Natural killer cell (primary cell): ENCODE results near the gene LRPPRC.

GRCh38 chr2:43300515-43301702 is 74.5 kb upstream of the ZFP36L2 start:
- PRO-cap, result no peak

- PRO-cap, result no peak
Measured at GRCh38 chr2:43302136-43302620, 75.8 kb upstream of the ZFP36L2 start.

- PRO-cap, result no peak
Measured at GRCh38 chr2:43370550-43371122, 144.2 kb upstream of the ZFP36L2 start.

DNA sequence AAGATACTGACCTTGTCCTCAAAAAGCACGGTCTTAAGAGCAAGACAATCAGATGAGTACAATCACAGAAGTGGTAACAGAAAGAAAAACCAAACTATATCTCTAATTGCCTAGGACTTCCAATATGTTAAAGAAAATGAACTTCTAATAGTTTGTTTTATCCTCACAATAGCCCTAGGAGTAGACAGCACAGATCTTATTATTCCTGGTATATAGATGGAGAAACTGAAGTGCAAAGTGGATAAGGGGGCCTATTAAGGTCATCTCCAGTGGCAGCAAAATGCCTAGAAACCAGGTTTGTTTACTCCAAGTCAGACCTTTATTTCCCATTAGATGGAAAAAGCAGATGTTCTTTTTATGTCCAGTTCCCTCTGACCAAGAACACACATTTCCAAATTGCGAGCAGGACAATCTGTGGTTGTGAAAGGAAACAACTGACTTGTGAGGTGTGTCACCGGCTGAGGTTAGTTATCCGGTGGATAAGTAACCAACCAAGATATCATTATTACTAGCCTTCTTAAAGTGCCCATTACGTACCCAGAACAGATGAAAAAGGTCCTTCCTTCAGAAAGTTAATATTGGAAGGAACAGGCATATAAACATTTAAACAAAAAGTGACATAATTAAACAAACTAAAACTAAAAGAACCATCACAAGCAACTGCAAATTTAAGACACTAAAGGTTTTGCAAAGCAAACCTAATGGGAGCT is 113.0 kb downstream of the THADA start:
- PRO-cap, result no peak

- PRO-cap, result no peak
Measured at GRCh38 chr2:43493792-43494496, 101.9 kb downstream of the THADA start.

DNA sequence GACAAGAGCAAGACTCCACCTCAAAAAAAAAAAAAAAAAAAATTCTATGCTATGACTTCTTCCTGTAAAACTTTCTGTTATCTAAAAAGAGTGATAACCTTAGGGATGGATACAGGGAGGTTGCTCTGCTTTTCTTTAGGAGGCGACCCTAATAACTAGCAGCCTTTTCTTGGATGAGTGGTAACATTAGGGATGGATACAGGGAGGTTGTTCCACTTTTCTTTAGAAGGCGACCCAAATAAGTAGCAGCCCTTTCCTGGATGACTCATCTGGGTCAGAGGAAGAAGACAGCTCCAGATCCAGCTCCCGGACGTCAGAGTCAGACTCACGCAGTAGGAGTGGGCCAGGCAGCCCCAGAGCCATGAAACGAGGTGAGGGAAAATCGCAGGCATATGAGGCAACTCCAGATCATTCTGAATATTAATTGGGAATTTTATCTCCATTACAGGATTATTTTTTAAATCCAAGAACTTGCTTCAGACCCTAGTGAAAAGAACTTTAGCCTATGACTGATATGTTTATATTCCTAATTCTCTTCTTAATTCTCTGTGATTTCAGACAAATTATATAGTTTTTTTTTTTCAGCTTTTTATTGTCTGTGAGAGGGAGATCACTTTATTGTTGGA is 31.1 kb upstream of the C1GALT1C1L start:
- PRO-cap, result no peak

DNA sequence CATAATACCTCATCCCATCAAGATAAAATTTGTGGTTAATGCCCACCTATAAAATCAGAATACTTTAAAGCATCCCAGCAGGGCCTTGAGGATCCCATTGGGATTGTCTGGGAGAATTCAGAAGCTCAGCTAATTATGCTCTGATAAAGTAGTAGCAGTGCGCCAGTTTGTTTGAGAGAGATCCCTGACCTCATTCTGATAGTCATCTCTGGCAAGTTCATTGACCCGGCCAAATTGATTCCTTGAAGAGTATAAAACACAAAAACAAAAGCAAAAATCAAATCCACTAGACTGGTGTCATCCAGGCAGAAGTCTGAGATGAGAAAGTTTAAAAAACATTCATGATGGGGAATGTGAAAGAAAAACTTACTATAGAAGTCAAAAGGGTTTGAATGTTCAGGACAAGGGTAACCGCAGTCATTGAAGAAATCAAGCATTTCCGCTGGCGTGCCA is 14.1 kb downstream of the ABCG5 start:
- PRO-cap, result no peak

DNA sequence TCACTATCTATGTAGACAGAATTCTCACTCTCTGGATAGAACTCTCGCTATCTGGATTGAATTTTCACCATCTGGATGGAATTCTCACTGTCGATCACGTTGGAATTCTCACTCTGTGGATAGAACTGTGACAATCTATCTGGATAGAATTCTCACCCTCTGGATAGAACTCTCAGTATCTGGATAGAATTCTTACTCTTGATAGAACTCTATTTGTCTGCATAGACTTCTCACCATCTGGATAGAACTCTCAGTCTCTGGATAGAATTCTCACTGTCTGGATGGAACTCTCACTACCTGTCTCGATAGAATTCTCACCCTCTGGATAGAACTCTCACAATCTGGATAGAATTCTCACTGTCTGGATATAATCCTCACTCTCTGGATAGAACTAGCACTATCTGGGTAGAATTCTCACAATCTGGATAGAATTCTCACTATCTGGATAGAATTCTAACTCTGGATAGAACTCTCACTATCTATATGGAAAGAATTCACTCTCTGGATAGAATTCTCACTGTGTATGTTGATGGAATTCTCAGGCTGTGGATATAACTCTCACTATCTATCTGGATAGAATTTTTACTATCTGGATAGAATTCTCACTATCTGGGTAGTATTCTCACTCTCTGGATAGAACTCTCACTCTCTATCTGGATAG is 31.2 kb downstream of the ABCG8 start:
- PRO-cap, result no peak

DNA sequence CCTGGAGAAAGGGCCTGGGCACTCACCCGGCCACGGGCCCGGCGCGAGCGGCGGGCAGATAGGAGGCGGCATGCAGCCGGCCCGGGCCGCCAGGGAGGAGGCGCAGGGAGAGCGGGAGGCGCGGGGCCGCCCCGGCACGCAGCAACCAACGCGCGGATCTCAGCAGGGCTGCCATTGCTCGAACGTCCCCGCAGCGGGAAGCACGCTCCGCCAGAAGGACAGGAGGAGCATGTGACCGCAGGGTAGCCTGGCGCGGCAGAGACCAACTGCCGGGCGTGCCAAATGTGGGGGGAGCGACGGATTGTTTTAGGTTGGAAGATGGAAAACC is at the start of gene LRPPRC:
LRPPRC (minus strand) TSS at position 217 of the 328 bp plus-strand sequence.
- PRO-cap, result bidirectional peak, plus-strand start outside the sequence, minus-strand start at position 217 of the sequence

GRCh38 chr2:44201028-44202230 is 32.8 kb downstream of the PPM1B start:
- PRO-cap, result no peak

- PRO-cap, result no peak
Measured at GRCh38 chr2:45192592-45192803, 183.2 kb upstream of the SIX2 start.

GRCh38 chr2:45274127-45274599 is 264.9 kb upstream of the SIX2 start:
- PRO-cap, result no peak

DNA sequence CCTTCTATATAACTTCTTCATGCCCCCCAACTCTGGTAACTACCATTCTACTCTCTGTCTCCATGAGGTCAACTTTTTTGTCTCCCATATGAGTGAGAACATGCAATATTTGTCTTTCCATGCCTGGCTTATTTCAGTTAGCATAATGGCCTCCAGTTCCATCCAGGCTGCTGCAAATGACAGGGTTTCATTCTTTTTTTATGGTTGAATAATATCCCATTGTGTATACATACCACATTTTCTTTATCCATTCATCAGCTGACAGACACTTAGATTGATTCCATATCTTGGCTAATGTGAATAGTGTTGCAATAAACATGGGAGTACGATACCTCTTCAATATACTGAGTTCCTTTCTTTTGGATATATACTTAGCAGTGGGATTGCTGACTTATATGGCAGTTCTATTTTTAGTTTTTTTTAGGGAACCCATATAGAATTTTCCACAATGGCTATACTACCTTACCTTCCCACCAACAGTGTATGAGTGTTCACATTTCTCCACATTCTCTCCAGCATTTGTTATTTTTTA is 112.4 kb downstream of the SRBD1 start:
- PRO-cap, result no peak

GRCh38 chr2:45675249-45675934 is 23.9 kb downstream of the PRKCE start:
- PRO-cap, result no peak

DNA sequence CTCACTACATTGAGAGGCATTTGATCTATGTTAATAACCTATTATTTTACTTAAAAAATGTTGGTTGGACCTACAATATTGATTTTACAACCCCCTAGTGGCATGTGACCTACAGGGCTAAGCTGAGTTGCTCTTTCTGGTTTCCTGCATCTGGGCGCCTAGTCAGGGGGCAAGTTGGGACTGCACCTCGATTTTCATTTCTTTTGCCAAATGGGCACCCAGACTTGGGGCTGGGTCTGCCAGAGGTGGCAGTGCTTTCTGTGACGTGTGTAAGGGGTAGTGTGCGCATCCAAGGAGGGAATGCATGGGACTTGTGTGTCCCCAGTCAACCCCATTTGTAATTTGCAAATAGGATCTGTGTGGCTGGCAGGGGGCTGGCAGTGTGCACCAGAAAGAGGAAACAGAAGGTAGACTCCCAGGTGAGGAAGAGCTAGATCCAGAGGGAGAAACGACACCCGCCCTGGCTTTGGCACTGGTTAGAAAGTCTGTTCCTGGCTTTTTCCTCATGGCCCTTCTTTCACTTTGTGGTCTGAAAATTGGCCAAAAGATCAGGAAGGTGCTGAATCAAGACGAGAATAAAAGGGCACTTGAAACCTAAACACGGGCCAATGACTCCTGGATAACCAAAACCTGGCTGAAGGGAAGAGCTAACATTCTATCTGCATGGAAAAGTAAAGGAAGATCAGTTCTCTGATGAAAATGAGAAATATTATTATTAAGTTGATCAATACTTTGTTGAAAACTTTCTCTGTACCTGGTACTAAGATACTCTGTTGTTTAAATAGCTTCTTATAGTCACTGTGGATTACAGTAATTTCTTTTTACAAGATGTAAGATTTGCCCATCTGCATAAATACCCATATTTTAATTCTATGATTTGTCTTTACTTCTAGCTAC is 33.3 kb downstream of the PRKCE start:
- PRO-cap, result no peak

DNA sequence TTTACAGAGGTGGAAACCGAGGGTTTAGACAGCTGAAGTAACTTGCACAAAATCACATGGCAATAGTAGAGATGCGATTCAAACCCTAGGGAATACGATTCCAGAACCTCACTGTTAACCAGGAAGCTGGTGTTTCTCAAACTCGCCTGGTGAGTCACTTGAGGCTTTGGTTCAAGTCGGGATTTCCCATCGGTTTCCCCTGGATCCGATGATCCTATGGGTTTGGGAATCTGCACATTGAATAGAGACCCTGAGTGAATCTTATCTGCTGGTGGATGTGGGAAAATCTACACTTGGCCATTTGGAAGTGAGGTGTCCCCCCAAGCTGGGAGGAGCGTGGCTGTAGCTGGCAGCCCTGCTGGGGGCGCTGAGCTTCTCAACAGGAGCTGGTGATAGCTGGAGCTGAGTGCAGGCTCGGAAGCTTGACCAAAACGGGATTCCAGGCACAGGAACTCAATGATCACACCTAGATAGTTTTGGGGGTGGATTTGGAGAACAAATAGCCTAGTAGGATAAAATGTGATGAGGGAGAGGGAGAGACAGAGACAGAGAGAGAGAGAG is 135.4 kb downstream of the PRKCE start:
- PRO-cap, result no peak

- PRO-cap, result no peak
Measured at GRCh38 chr2:45906418-45907135, 255.1 kb downstream of the PRKCE start.

DNA sequence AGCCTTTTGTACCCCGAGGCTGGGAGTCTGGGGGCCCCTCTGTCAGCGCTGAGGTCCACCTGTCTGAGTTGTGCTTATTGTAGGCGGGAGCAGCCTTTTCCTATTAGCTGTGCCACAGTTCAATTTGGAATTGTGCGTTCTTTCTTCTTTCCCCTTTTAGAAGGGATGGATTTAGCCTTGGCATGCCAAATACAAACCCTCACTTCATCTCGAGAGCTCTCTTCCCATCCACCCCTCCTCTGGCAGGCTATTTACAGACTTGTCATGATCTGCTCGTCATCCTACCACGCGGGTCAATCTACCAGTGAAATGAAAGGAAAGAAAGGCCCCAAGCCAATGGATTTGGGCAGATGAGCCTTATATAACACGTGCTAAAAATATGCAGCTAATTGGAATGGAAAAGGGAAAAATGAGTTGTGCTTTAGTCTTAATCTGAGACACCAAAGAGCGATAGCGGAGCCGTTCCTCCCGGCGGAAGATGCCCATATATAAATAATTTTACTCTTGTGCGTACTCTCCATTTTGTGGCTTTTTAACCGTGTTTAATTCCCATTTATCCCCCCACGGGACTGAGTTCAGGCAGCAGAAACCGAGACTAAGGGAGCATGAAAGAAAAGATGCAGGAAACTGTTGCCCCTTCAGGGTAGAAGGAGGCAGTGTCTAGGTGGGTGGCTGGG is 277.5 kb downstream of the PRKCE start:
- PRO-cap, result no peak

DNA sequence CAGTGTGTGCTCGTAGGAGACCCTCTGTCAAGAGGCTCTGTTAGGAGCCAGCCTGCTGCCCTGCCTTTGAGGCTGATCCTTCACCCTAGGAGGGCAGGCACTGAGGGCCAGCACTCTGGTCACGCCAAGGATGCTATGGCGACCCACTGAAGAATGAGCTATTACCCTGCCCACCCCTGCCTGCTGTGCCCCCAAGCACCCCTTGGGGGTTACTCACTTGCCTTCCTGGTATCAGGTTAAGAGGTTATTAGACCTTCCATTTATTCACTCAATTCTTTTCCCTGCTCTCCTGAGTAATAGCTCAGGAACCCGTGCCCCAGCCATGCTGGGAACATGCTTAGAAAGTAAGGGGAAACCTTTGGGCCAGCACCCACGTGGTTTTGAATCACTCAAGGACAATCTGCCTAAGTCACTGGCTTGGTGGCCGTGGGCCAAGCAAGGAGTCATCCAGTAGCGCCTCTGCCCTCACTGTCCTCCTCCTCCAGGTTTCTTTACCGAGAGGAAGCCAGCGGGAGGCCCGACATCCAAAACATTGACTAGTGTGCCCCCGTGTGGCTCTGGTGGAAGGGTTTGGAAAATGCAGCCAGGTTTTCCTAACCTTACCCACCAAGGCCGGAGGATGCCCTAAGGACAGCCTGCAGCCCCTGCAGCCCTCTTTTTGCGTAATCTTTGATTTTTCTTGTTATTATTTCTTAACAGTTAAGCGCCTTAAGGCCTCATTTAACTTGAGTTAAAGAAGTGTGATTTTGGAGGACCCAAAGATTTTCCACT is 284.7 kb downstream of the PRKCE start:
- PRO-cap, result no peak

DNA sequence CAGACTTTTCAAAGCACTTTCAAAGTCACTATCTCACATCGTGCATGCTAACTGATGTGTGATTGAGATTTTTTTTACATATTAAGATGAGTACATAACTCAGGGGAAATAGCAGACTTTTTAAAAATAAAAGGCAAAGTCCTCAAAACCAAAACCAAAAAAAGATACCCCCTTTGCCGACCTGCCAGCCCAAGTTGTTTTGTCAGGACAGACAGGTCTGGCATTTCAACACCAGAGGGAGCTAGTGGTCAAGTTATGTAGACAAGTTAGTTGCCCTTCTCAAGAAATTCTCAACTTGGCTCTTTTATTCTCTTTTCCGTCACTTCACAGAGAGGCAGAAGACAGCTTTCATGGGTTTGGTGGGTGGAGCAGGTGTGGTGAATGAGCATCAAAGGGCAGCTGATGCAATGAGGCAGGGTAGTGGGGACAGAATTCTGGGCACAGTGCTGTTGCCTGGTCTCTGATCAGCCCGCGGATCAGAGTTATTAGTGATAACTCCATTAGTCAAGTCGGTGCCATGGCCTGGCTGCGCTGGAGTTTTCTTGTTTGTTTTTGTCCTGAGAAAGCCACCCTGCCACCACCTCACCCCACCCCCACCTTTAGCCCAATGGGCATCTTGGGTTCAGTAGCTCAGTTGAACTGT is 303.7 kb upstream of the EPAS1 start:
- PRO-cap, result no peak